ENCODE measurements around a stretch of chr1.

- PRO-cap, 2 experiments = no peak in any of the 2 experiments
These were observed 111.5 kb upstream of the ZNF644 start for GRCh38 chr1:91133231-91133794.

DNA sequence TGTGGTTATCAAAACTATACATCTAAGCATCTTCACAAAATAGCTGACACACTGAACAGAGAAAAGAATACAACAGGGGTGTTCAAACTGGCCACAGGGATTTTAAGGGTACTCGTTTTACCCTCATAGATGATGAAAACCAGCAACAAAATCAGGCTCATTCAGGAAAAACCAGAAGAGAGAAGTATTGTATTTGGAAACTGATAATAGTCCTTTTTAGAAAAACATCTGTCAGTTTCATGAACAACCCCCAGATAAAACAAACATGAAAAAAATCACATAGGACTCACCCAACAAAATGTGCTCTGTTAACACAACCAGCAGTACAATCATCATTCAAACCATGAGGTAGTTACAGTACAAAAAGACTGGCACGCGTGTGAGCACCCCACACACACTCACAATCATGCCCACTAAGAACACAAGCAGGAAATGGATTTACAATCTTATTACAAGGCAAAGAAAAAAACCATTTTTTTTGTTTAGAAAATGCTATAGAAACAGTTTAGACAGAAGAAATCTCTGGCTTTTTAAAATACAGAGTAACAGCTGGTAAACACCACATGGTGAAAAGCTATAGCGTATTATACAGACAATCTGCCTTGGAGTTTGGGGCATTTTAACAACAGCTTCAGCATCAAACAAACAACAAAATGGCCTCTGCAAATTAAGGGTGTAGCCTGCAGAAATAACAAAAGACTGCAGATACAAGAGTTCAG lies 179.9 kb downstream of the CDC7 start:
- PRO-cap, 2 experiments = no peak in any of the 2 experiments

DNA sequence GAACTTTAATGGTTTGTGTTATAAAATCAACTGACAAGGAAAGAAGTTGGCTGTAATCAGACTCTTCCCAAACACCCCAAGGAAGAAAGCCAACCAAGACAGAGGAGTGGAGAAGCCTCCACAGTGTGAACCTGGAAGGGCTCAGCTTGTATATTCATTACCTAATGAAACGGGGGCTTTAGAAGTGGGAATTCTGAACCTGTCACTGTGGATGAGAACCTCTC lies 70.2 kb downstream of the TGFBR3 start:
- PRO-cap, 2 experiments = no peak in any of the 2 experiments

DNA sequence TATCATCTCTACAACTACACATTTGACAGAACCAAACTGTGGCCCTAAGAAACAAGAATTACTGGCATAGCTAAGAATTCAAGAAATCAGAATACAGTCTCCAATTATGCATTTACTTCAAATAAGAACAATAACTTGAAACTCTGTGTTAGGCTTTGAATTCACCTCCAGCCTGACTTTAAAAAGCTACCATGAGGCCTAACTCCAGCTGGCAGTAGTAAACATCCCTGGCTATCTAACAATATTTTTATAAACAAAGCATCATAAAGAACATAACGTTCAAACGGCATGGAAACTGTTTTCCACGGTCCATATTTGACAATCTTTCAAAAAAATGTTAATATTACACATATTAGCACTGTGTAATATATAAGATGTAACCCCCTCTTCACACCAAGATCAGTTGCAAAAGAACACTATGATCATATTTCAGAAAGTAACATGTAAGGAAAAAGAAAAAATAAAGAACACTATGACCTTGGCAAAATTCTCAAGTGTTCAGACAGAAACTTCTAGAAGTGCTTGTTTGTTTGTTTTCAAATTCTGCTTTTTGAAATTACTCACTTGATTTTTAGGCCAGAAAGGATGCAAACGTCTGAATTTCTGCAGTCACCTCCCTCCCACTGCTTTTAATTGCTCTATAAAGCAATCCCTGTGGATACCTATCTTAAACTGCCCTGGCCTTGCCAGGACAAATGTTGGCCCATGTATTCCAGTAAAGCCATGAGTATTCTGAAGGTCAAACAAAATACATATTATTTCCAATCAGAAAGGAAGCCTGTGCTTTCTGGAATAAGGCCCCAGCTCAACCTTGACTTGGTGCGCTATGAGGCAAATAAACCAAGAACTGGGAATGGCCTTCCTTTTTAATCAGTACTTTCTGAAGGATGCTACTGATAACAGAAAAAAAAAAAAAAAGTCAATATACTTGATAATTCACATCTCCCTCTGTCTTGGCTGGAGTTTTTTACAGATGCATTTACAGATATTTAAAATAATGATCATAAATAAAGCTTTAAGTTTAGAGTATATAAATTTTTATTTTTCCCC lies 68.6 kb downstream of the TGFBR3 start:
- PRO-cap, 2 experiments = no peak in any of the 2 experiments

DNA sequence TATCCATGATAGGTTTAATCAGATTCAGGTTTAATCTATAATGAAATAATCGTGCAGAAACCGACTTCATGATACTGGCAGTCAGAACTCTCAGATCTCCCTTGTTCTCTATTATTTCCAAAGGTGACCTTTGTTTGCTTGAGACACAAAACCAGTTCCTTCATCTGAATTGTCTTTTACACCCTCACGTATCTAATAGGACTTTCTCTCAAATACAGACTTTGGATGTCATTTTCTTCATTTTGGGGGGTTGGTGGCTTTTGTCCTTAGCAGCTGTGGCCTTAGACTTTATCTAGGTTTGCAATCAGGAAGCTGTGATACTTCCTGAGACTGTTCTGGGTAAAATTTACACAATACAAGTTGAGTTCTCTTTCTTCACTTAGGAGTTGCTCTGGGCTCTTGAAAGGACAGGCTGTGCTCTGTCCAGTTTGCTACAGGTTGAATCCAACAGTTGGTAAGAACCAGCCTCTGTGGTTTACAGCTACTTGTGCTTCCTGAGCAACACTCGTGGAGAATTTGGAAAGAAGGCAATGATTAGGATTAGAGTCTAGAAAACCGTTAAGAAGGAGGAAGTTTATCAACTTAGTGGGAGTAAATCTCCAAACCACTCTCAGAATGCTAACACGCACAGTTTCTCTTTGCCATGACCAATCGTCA lies 27.0 kb downstream of the GFI1 start:
- PRO-cap, 2 experiments = peak in 1 of 2 experiments; most common plus-strand start position 382 of the sequence (in 1)

- PRO-cap, 2 experiments = no peak in any of the 2 experiments
These were observed 1.8 kb downstream of the GFI1 start for GRCh38 chr1:92484708-92485611.

- PRO-cap, 2 experiments = no peak in any of the 2 experiments
These were observed 1.2 kb downstream of the GFI1 start for GRCh38 chr1:92485612-92485784.

DNA sequence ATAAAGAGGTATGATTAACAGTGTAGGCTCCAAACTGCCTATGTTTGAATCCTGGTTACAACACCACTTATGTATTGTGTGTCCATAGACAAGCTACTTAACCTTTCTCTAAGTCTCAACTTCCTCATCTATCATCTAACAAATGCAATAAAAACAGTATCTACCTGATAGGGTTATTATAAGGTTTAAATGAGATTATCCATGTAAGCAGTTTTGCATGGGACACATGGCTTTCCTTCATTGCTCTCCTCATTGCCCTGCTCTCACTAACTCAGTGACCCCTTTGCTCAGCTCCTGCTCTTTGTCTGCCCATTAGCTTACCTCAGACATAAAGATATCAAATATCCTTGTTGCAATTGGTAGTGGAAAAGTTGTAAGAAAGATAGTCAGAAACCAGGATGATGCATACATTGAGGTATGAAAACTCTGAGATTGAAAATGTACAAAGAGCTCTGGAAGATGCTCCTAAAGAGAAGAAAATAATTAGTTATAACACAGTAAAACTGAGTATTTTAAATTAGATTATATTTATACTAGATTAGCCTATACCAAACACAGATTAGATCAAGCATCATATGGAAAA lies 89.8 kb downstream of the EVI5 start:
- PRO-cap, 2 experiments = no peak in any of the 2 experiments

GRCh38 chr1:92713852-92714317 lies 71.0 kb downstream of the EVI5 start:
- PRO-cap, 2 experiments = no peak in any of the 2 experiments

GRCh38 chr1:92832592-92833040 lies 776 bp downstream of the RPL5 start:
- PRO-cap, 2 experiments = no peak in any of the 2 experiments

DNA sequence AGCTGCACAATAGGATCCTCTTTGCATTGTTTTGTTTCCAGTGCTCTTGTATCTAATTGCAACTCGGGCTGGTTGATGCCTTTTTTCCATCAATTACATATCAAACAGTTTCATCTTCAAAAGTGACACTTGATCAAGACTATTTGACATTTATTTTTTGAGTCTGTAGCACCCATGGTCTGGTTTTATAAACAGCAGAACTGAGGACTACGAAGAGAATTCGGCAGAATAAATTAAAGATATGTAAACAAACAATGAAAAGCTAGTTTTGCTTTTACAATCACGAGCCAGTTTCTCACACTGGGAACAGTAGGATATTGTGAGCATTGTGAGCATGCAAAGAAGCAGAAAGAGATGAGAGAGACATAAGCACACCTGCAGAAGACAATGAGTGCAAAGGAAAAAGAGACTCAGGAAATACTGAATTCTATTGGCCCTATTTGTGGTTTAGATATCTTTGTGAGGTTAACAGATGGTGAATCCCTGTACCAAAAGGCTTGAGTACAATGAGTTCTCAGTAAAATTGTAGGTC lies 45.3 kb downstream of the RPL5 start:
- PRO-cap, 2 experiments = no peak in any of the 2 experiments

DNA sequence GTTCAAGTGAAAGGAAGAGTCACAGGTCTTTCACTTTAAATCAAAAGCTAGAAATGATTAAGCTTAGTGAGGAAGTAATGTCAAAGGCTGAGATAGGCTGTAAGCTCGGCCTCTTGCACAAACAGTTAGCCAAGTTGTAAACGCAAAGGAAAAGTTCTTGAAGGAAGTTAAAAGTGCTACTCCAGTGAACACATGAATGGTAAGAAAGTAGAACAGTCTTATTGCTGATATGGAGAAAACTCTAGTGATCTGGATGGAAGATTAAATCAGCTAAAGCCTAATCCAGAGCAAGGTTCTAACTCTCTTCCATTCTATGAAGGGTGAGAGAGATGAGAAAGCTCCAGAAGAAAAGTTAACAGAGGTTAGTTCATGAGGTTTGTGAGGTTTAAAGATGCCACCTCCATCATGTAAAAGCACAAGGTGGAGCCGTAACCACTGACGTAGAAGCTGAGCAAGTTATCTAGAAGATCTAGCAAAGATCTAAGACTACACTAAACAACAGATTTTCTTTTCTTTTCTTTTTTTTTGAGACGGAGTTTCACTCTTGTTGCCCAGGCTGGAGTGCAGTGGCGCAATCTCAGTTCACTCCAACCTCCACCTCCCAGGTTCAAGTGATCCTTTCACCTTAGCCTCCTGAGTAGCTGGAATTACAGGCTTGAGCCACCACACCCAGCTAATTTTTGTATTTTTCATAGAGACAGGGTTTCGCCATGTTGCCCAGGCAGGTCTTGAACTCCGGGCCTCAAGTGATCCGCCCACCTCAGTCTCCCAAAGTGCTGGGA lies 19.9 kb upstream of the DIPK1A start:
- PRO-cap, 2 experiments = no peak in any of the 2 experiments

DNA sequence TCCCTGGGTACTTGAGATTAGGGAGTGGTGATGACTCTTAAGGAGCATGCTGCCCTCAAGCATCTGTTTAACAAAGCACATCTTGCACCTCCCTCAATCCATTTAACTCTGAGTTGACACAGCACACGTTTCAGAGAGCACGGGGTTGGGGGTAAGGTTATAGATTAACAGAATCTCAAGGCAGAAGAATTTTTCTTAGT lies 68.3 kb upstream of the DR1 start:
- PRO-cap, 2 experiments = no peak in any of the 2 experiments

GRCh38 chr1:93447537-93447807 lies 446 bp upstream of the FNBP1L start:
- PRO-cap, 2 experiments = no peak in any of the 2 experiments

DNA sequence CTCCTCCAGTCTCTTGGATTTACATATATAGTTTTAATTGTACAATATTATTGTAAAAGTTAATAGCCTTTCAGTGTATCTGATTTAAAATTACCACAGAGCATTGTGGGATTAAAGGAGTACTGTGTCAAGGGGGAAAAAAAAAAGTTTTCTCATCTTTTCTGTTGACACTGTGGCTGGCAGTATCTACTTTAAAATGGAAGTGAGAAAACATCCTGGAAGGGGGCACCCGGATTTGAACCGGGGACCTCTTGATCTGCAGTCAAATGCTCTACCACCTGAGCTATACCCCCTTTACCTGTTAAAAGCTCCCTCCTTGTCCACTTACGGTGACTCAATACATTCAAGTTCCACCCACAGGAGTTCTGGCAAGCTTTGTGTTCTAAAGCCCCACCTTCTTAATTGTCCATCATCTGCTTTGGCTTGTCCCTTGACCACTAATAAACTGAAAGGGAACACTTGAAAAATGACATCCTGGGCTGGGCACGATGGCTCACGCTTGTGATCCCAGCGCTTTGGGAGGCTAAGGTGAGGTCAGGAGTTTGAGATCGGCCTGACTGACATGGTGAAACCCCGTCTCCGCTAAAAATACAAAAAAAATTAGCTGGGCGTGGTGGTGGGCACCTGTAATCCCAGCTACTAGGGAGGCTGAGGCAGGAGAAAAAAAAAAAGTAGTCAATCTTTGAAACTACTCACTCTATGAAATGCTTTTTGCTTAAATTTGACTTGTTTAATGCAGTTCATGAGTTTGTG lies 68.3 kb downstream of the FNBP1L start:
- PRO-cap, 2 experiments = no peak in any of the 2 experiments

DNA sequence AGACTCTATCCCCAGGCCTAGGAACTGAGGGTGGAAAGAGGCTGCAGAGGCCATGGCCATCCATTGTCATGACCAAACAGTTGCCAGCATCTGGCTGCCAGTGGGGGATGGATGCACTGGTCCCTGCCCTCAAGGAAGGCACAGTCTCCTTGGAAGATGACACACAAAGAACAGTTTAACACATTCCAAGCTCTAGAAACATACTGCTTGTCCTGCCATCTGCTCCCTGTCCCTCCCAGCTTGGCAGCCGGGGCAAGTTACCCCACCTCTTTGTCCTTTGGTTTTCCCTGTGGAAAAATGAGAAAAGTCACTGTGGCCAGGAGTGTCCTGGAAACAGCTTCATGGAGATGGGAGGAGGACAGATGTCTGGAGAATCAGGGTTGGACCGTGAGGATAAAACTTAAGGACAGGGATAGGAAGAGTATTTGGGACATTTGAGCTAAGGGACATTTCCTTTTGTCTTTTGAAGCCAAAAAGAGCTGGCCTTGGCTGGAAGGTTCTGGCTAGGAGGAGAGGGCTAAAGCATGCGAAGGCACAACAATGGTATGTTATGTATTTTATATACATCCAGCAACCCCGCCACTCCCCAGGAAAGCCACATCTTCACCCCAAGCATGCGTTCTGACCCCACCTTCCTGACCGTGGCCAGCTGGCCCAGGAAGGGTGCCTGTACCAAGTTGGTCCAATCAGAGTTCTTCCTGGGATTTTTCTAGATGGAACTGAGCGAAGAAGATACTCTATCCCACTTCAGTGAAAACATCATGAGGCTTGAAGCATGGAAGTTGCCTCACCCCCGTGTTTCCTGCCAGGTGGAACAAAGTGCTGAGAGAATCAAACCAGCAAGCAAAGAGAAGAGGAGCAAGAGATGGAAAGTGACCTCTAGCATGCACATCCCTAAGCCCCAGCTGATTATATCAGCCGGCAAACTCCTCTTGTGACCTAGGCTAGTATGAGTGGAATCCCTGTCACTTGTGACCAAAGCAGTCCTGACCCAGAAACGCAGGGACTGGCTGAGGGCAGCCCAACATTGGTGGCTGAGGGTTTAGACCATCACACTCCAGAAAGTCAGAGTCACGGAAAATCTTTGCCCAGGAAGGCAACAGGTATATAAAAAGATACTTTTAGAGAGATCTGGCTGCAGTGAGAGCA lies 82.8 kb downstream of the BCAR3 start:
- PRO-cap, 2 experiments = no peak in any of the 2 experiments

DNA sequence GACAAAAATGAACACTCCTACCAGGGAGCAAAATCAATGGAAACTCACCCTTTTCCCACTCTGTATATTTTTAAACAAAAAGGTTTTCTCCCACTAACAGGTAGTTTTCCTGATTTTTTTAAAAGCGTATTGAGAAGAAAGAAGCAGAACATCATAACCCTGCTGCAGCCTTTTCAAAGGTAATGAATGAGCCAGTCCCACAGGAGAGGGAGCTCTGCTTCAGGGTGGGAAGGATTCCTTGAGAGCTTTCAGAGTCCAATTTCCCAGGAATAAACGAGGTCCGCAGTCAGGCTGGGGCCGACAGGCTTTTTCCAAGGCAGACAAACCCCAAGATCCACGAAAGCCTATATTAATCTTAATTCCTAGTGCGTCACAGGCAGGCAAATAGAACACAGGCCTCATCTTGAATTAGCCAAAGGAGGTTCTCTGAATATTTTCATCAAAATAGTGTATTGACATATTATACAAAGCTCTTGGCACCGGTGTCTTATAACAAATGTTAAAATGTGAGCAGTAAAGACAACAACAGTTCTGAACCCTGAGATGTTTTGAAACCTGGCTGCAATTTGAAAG lies 68.7 kb downstream of the BCAR3 start:
- PRO-cap, 2 experiments = no peak in any of the 2 experiments

DNA sequence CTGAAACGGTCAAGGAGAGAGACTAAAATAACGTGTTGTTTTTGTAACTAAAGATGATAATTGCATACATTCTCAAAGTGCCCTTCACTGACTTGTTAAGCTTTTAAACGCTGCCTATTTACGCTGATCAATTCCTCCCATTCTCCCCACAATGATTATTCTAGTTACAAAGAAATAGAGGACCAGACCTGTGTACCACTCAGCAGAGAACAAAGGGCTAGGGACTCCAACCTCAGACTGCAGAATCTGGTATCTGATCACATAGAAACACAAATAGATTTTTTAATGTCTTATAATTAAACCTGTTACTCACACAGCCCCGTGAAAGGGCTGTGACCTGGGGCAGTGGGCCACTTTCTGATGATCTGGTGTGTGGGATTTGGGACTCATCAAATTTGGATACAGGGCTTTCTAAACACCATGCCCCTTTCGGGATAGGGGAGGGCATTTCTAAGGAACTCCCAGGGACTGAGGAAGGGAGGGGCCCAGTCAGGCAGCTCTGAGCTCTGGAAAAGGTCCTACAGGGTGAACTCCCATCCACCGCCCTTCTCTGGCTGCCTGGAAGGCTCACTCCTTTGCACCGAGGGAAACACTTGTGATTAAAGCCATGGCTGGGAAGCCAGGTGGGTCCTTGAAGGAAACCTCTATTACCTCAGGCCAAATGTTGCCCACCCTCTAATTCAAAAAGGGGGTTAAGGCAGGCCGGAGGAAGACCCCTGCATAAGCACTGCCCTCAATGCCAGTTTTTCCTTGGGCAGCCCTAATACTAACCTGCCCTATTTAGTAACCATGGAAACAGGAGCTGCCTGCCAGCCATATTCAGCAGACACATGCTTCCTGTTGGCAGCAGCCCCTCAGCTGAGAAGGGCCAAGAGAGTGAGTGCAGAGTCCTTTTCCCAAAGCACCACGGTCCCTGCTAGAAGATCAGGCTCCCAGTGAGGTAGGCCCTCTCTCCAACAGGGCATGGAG lies 65.0 kb downstream of the BCAR3 start:
- PRO-cap, 2 experiments = peak in 1 of 2 experiments; most common plus-strand start position 540 of the sequence (in 1); most common minus-strand start position 239 of the sequence (in 1)

GRCh38 chr1:93630371-93630837 lies 51.2 kb downstream of the BCAR3 start:
- PRO-cap, 2 experiments = no peak in any of the 2 experiments

GRCh38 chr1:93703552-93703983 lies 21.9 kb upstream of the BCAR3 start:
- PRO-cap, 2 experiments = no peak in any of the 2 experiments

Data from heart right ventricle (tissue), 2 donors.